Upper lobe of left lung (tissue), 5 donors: ENCODE results near the gene H4C8.

- PRO-cap, 2 experiments = no peak in any of the 2 experiments
- RAMPAGE, long total RNA, 4 experiments = start-site peak on the plus strand in 1 of 4 experiments, at chr6:25415745-25415804 at its widest, 6 reads per replicate
These were observed 136.5 kb downstream of the CARMIL1 start for GRCh38 chr6:25415712-25416134.

DNA sequence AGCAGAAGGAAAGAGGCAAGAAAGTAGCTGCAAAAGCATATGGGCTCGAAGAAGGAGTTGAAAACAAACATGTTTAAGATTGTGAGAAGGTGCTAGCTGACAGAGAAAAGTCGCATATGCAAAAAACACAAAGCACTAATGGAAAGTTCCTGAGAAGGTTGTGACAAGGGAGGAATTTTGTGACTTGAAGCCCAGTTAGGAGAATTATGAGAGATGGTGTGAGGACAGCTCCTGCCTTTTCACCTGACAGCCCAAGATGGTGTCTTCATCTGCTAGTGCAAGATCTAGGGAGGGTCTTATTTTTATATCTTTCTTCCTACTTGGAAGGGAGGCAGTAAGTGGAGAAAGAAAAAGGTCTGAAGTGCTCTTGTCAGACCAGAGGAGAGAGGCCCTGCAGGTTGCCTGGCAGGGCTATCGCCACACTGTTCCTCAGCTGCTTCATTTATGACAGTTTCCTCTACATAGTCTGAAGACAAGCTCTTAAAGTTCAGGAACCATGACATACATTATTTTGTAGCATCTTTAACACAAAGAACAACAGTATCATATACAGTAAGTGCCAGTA is 27.4 kb downstream of the SLC17A4 start:
- PRO-cap, 2 experiments = no peak in any of the 2 experiments
- RAMPAGE, long total RNA, 4 experiments = no peak in any of the 4 experiments

GRCh38 chr6:26026060-26026627 is 939 bp downstream of the H4C2 start:
- PRO-cap, 2 experiments = peak in 2 of 2 experiments; most common plus-strand start chr6:26026518 (in 2); most common minus-strand start chr6:26026331 (in 1)
- RAMPAGE, long total RNA, 4 experiments = no peak in any of the 4 experiments

DNA sequence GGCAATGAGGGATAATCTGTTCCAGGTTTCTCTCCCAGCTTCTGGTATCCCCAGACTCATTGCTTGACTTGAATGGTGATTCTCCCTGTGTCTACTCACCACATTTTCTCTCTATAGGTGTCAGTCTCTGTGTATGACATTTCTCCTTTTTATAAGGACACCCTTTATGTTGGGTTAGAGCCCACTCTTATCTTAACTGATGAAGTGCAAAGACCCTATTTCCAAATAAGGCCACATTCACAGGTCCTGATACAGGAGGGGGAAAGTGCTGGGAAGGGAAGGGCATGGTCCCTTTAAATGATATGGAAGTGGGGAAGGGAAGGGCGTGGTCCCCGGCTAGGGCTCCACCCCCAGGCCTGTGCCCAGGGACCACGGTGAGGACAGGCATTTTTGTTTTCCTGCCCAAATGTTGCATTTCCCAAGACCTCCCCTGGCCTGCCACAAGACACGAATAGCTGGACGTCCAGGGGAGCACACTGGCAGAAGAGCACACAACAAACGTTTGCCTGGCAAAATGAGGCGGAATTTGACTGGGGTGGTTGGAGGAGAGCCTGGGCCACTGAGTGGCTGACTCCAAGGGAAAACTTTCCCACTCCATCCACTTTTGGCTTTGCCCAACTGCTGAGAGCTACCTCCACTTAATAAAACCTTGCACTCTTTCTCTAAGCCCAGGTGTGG is 14.8 kb upstream of the H1-2 start:
- PRO-cap, 2 experiments = no peak in any of the 2 experiments
- RAMPAGE, long total RNA, 4 experiments = no peak in any of the 4 experiments

DNA sequence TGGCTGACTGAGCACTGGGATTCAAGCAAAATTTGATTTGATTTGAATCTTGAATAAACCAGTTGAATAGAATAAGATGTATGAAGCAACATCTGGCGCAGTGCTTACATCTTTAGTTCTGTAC is 1.1 kb downstream of the H2BC4 start:
- PRO-cap, 2 experiments = no peak in any of the 2 experiments
- RAMPAGE, long total RNA, 4 experiments = no peak in any of the 4 experiments

DNA sequence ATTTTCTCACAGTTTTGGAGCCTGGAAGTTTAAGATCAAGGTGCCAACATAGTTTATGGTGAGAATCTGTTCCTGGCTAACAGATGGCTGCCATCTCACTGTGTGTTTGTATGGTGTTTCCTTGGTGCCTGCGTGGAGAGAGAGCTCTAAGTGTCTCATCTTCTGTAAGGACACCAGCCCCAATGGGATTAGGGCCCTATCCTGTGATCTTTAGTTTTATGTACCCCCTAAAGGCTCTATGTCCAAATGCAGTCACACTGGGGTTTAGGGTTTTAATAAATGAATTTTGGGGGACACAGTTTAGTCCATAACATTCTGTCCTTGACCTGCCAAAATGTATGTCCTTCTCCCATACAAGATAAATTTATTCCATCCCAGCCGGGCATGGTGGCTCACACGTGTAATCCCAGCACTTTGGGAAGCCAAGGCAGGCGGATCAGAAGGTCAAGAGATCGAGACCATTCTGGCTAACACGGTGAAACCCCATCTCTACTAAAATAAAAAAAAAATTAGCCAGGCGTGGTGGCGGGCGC is 6.1 kb downstream of the H2AC6 start:
- PRO-cap, 2 experiments = no peak in any of the 2 experiments
- RAMPAGE, long total RNA, 4 experiments = no peak in any of the 4 experiments

GRCh38 chr6:26139381-26140551 is 15.8 kb downstream of the H2AC6 start:
- PRO-cap, 2 experiments = no peak in any of the 2 experiments
- RAMPAGE, long total RNA, 4 experiments = no peak in any of the 4 experiments

- PRO-cap, 2 experiments = peak in 2 of 2 experiments; most common plus-strand start chr6:26158878 (in 1); most common minus-strand start chr6:26158925 (in 2)
- RAMPAGE, long total RNA, 4 experiments = no peak in any of the 4 experiments
These were observed 801 bp downstream of the H2BC5 start for GRCh38 chr6:26158596-26159249.

DNA sequence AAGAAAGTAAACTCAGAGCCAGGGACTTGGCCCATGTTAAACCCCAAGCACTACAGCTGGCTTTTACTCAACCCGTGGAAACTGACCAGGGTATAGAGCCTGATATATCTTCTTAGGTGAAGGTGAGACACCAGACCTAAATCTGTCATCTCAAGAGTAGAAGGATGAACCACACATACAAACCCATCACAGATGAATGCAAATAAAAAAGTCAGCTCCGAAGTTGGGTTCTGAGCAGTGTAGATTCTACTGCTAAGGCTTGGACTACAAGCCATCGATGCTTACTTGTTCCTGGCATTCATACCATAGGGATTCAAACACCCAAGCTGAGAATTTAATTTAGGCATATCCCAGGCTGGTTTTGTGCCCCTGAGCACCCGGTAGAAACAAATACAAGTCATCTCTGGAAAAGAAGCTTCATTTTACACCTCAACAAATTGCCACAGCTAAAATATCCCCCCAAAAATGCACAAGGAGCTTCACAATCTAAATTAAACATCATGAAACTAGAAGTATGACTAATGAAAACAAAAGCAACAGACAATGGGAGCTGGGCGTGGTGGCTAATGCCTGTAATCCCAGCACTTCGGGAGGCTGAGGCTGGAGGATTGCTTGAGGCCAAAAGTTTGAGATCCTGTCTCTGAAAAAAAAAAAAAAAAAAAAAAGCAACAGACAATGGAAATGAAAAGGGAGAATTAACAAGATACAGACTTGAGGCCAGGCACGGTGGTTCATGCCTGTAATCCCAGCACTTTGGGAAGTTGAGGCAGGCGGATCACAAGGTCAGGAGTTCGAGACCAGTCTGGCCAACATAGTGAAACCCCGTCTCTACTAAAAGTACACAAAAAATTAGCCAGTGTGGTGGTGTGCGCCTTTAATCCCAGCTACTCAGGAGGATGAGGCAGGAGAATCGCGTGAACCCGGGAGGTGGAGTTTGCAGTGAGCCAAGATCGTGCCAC is 2.2 kb downstream of the H2BC5 start:
- PRO-cap, 2 experiments = no peak in any of the 2 experiments
- RAMPAGE, long total RNA, 4 experiments = no peak in any of the 4 experiments

DNA sequence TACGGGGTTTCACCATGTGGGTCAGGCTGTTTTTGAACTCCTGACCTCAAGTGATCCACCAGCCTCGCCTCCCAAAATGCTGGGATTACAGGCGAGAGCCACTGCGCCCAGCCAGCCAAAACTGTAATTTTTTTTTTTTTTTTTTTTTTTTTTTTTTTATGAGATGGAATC is 1.6 kb downstream of the H2BC8 start:
- PRO-cap, 2 experiments = no peak in any of the 2 experiments
- RAMPAGE, long total RNA, 4 experiments = no peak in any of the 4 experiments

DNA sequence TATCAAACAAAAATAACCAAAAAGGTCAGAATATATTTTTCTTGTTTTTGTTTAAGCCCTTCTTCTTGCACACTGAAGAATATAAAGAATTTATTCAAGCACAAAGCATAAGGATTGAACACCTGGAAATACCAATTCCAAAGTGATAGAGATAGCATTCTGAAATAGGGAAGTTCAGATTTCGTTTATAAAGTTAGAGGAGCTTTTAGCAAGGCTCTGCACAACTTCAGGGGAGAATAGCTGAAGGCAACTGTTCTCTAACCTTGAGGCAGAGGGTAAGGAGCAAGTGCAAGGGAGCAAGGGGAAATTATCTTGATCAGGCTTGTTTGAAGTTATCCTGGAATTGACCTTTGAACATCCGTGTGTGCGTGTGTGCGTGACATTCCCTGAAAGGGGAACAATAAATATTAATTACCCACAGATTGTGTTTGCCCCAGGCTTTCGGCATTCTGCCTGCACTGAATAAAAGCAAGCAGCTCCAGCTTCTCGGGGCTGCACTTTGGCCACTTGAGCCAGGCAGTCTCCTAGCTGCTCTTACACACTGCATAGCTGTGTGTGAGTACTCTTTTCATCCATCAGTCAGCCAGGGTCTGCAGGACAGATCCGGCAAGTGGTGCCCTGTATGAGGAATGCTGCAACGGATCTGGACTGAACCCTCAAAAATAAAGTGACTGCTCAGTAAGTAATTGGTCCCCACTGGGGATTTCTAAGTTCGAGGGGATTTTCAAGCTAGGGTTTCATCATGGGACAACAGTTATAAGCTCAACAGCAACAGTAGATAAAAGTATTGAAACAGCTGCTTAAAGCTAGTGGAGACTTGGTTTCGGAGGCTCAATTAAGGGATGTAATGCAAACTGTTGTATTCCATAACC is 5.8 kb downstream of the H2BC9 start:
- PRO-cap, 2 experiments = no peak in any of the 2 experiments
- RAMPAGE, long total RNA, 4 experiments = no peak in any of the 4 experiments

- PRO-cap, 2 experiments = peak in 2 of 2 experiments; most common plus-strand start chr6:26285356 (in 1); most common minus-strand start chr6:26285274 (in 1)
- RAMPAGE, long total RNA, 4 experiments = start-site peak on the plus strand in 2 of 4 experiments, at chr6:26285650-26285714 at its widest, 9 to 10 reads per replicate; start-site peak on the minus strand in 2 of 4 experiments, at chr6:26285531-26285538 at its widest, 66 to 429 reads per replicate
These were observed at the start of gene H4C8 for GRCh38 chr6:26285009-26286153. Gene H4C8, minus strand, starts transcription at chr6:26285534.

- PRO-cap, 2 experiments = no peak in any of the 2 experiments
- RAMPAGE, long total RNA, 4 experiments = no peak in any of the 4 experiments
These were observed 11.5 kb upstream of the H4C8 start for GRCh38 chr6:26296691-26297402.

DNA sequence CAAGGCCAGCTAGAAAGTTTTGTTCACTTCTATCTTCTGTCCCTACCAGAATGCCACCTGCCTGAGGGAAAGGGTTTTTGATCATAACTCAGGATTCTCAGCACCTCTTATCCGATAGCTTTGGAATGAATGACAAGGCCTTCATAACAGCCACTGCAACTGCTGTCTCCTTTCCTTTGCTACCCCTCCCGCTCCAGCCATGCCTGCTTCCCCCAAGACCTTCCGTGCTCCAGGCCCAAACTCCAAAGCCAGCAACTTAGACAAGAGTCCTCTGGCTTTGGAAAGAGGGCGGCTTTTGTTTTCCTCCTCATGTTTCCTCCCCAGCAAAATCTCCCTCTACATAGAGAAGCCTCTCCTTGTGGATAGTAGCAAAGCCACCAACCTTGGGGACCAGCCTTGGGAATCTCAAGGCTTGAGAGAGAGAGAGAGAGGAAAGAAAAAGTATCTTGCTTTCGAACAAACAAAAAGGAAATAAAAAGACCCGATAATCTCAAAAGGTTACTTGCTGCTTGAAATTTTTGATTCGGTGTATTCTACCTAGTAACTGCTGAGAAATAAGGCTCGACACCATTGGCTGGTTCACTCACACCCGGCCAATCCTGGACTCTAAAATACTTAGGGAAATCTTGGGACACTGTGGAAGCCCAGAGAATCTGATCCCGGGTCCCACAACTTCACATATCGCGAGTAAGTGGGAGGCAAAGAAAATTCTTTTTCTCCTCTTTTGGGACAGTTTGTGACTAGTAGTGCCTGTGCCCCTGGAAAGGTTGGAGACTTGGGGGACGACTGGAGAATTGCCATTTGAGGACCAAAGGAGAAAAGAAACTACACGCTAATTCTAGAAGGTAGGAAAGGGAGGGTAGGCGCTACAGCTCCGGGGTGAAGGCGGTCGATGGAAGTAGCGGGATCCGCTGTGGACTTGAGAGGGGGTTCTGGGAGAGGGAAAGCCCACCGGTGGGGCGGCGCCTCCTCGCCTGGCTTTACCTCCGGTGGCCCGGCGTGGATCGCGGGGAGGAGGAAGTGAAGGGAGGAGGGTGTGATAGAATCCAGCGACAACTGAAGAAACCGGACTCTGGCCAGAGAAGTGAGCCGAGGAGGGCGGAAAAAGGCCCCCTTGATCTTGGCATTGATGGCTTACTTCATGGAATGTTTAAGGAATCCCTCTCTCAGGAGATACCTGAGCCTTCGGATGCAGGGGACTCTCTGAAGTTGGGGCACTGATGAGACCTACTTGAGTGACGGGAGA is 19.1 kb upstream of the BTN3A3 start:
- PRO-cap, 2 experiments = peak in 1 of 2 experiments; most common plus-strand start position 618 of the sequence (in 1)
- RAMPAGE, long total RNA, 4 experiments = start-site peak on the plus strand in 3 of 4 experiments, centred at positions 644 to 812 of the sequence, 20 to 28 reads per replicate

- PRO-cap, 2 experiments = no peak in any of the 2 experiments
- RAMPAGE, long total RNA, 4 experiments = no peak in any of the 4 experiments
These were observed 17.3 kb upstream of the BTN3A3 start for GRCh38 chr6:26422819-26423515.

GRCh38 chr6:26520653-26520899 is 17.6 kb upstream of the HMGN4 start:
- PRO-cap, 2 experiments = peak in 2 of 2 experiments; most common minus-strand start chr6:26520797 (in 1)
- RAMPAGE, long total RNA, 4 experiments = no peak in any of the 4 experiments

GRCh38 chr6:26532671-26533602 is 5.2 kb upstream of the HMGN4 start:
- PRO-cap, 2 experiments = peak in 1 of 2 experiments; most common minus-strand start chr6:26532995 (in 1)
- RAMPAGE, long total RNA, 4 experiments = no peak in any of the 4 experiments

- PRO-cap, 2 experiments = peak in 1 of 2 experiments; most common plus-strand start chr6:26957048 (in 1); most common minus-strand start chr6:26956873 (in 1)
- RAMPAGE, long total RNA, 4 experiments = start-site peak on the plus strand in 2 of 4 experiments, at chr6:26956978-26957093 at its widest, 5 to 7 reads per replicate; start-site peak on the minus strand in 3 of 4 experiments, at chr6:26956457-26956949 at its widest, 5 to 18 reads per replicate
These were observed 176.0 kb downstream of the H2BC11 start for GRCh38 chr6:26956280-26957265.

DNA sequence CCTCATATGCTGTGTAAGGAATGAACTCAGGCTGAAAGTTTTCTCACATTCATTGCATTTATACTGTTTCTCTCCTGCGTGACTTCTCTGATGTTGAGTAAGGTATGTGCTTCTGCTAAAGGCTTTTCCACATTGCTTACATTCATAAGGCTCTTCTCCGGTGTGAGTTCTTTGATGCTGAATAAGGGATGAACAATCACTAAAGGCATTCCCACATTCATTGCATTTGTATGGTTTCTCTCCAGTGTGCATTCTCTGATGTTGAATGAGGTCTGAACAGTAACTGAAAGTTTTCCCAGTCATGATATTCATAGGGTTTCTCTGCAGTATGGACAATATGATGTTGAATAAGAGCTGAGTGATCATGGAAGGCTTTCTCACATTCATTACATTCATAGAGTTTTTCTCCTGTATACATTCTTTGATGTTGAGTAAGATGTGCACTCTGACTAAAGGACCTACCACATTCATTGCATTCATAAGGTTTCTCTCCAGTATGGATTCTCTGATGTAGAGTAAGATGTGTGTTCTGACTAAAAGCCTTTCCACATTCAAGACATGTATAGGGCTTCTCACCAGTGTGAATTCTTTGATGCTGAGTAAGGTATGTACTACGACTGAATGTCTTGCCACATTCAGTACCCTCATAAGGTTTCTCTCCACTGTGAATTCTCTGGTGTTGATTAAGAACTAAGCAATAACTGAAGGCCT is 29.5 kb upstream of the ZNF391 start:
- PRO-cap, 2 experiments = no peak in any of the 2 experiments
- RAMPAGE, long total RNA, 4 experiments = no peak in any of the 4 experiments

DNA sequence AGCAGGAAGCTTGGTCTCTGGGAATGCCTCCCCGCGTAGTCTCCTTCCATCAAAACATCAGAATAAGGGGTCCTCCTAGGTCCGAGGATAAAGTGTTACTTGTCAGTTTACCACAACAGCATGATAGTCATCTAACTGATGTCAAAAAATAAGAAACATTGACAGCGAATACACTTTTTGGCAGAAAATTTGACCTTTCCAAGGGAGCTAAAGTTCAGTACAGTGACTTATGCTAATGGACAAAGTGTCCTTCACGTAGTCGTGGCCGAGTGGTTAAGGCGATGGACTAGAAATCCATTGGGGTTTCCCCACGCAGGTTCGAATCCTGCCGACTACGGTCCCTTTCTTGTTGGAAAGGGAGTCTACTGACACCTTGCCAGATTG is 59.0 kb upstream of the ZNF184 start:
- PRO-cap, 2 experiments = no peak in any of the 2 experiments
- RAMPAGE, long total RNA, 4 experiments = no peak in any of the 4 experiments